Retinal pigment epithelial cell (primary cell): ENCODE data around the genes TM4SF20, SLC19A3, CCL20 and DNER.

- RRBS: no CpG with 5 or more reads among the region's 12 CpGs
Measured at GRCh38 chr2:227370619-227371333, 8.3 kb downstream of the TM4SF20 start.

GRCh38 chr2:227379057-227379666 lies at the start of gene TM4SF20:
Gene TM4SF20 (minus strand): TSS chr2:227379306.
- RRBS: no CpG with 5 or more reads among the region's 6 CpGs

- RRBS: no CpG with 5 or more reads among the region's 5 CpGs
Measured at GRCh38 chr2:227495397-227495737, 23.4 kb downstream of the AGFG1 start.

- RRBS: under 1% methylated on average over 6 of the region's 44 CpGs
Measured at GRCh38 chr2:227717538-227718683, at the start of gene SLC19A3. Gene SLC19A3 (minus strand): TSS chr2:227718028.

- RRBS: no CpG with 5 or more reads among the region's 10 CpGs
Measured at GRCh38 chr2:227813251-227814165, at the start of gene CCL20. Gene CCL20 (plus strand): TSS chr2:227813842.

GRCh38 chr2:229247828-229248573 lies 23.1 kb downstream of the PID1 start:
- RRBS: no CpG with 5 or more reads among the region's 4 CpGs

DNA sequence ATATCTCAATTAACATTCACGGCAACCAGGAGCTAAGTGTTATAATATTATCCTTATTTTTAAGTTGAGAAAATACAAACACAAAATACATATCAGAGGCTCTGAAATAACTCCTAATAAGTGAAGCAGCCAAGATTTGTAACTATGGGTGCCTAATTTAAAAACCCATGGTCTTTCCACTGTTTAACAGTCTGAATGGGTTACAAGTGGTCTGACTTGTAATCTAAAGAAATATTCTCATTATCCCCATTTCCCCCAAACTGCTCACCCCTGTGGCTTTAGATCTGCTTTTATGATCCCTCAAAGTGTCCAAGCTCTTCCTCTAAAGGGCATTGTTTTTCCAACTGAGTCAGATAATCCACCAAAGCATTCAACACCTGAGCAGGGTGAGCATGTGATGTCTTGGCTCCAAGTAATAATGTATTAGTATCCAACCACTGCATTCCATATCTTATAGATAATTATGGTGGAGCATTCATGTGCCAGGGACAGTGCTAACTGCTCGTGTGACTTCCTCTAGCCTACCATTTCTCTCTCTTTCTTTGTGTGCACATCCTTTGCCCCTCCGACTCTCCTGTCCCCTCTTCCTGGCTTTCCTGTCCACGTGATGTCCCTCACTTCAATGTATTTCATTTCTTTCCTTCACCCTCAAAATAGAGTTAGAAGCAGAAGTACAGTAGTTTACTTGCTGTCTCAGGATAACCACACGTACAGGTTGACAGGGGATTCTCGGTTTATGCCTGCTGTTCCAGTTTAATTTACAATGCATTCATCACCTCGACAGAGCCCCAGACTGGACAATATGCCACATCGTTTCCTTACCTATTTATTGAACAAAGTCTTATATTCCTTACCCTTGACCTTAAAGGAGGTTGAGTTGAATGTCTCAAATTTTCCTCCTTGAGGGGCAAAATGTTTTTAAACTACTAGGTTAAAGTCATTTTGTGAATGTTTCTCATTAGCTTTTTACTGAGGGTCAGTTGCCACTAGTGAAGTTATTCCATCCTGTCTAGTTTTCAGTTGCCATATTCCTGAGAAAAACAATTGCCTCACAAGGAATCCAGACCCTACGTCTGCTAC lies 13.9 kb downstream of the PID1 start:
- RRBS: no CpG with 5 or more reads among the region's 9 CpGs

DNA sequence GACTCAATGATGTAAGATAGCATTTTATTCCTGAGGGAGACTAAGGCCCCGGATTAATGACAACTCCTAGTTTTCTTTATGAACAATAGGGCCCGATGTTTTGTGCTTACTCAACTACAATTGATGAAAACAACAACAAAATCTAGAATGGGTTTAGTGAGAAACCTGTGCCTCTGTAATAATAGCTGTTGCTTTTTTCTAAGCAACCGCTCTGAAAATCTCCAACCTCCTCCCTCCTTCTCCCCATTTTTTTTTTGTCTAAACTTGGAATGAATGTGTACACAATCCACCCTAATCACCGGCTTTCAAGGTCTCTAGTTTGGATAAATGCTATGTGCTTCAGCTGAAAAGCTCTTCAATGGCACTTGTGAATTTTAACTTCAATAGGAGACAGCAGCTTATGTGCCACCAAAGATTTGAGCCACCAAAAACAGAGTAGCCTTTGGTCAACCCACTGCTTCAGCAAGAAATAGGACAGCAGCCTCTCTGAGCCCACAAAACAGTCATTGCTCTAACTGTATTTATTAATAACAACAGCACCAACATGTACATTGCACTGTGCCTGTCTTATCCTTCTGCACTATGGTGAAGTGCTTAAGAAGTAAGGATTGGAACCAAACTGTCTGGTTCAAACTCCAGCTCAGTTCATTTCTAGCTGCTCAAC lies 4.9 kb downstream of the PID1 start:
- RRBS: no CpG with 5 or more reads among the region's 4 CpGs

DNA sequence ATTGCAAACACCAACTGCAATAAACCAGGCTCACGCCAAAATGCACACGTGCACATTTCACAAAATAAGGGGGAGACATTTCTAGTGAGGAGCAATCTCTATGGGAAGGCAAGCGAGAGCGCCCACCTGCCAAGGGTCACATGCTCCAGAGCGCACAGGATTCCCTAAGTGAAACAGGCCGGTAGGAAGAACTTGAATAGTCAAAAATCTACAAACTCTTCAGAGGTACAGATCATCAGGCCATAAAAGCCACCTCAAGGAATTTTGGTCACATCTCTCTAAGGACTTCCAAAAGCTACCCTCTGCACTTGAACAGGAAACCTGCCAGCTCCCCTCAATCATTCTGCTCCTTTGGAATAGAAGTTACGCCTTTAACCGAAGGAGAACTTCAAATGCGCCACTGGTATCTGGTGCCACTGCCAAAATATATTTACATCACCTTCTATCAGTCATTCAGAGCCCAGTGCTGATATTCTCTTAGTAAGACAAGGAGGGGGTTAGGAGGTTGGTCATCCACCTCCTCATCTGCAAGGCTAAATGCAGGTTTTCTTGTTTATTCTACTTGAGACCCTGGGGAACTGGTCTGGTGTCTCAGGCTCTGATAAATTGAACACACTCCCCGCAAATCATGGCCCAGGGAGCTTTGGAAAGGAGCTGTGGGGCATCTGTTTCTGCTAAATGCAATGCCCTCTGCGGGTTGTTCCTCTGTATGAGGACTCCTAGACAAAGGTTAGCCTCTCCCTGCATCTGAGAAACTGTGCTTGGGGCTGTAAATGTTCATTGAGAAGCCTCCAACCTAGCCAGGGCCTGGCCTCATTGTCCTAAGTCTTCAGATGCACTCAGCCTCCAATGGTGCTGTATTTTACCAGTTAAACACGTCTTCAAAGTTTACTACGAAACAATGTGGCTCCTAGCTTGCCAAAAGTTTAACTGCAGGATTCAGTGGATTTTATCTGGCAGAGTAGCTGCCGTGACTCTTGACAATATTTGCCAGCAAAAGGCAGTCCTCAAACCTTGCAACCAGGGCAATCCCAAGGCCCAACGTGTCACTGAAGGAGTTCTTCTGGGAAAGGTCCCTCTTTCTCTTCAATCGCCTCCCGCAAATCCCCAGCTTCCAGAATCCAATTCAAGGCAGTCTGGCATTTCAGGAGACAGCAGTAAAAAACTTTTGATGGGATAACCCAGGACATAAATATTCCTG lies 1.4 kb downstream of the PID1 start:
- RRBS: no CpG with 5 or more reads among the region's 17 CpGs

DNA sequence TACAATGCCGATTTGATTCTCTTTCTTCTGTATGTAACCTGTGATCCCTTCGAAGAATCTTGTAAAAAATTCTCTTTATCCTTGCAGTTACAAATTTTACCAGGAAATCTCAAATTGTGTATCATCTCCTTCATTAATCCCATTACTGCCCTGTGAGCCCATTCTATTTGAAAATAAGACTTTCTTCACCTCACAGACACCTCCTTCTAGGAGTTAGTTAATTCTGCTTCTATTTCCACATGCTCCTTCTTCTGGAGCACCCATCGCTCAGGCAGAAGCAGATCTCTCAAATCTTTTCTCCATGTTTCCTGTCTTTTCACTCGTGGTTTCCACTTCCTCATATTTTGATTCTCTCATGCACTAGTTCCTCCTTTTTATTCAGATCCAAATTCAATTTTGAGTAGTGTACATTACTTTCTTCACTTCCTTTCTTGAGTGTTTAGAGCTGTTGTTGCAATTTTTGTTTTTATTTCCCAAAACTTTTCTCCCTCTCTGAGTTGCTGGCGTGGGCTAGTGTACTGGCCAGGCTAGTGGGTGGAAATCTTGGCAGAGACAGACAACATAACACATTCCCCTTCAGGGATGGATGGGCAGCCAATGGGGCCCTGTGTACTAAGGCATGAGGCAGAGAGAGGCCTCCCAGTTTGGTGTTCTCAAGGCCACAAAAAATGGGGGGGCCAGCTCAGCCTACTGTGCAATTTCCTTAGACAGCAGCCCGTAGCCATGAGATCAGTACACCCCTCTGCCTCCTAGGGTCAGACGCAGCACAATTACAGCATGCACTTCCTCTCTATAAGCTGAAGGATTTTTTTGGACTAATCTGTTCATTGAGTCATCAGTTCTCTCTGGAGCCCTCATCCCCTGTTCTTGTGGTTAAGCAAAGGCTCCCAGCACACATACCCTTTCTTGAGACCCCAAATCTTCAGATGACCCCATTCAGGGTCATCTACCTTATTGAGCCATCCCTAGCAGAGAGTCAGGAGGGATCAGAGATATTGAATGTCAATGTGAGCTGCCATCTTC lies 145.1 kb upstream of the PID1 start:
- RRBS: no CpG with 5 or more reads among the region's 7 CpGs

DNA sequence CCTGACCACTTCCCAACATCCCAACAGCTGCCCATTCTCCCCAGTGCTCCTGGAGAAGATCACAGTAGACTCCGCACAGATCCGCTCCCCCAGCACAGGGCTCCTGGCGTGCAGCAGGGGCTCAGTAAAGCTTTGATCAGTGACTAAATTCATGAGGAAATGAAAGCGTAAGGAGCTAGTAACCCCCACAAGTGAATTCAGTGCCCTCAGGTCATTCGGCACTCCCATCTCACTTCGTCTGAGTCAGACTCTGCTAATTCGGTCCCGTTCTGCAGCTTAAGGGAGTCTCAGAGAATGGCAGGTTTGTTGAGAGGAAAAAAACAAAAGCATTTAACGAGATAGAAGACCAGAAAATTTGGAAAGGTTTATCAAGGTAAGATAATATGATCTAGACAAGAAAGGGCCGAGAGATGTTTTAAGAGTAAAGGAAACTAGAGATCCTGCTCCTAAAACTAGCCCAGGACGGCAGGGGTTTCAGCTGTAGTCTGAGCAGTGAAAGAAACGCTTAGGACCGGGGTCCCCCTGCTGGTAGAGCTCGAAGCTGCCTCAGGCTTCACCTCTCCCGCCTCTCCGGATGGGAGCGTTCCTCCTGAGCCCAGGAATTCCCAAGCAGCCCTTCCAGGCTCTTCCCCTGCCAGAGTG lies 127.5 kb downstream of the DNER start:
- RRBS: 2% methylated on average over 4 of the region's 17 CpGs

GRCh38 chr2:229714096-229714839 lies at the start of gene DNER:
Gene DNER (minus strand): TSS chr2:229714555.
- RRBS: under 1% methylated on average over 40 of the region's 87 CpGs

GRCh38 chr2:229796514-229796987 lies 82.2 kb upstream of the DNER start:
- RRBS: no CpG with 5 or more reads among the region's 3 CpGs

DNA sequence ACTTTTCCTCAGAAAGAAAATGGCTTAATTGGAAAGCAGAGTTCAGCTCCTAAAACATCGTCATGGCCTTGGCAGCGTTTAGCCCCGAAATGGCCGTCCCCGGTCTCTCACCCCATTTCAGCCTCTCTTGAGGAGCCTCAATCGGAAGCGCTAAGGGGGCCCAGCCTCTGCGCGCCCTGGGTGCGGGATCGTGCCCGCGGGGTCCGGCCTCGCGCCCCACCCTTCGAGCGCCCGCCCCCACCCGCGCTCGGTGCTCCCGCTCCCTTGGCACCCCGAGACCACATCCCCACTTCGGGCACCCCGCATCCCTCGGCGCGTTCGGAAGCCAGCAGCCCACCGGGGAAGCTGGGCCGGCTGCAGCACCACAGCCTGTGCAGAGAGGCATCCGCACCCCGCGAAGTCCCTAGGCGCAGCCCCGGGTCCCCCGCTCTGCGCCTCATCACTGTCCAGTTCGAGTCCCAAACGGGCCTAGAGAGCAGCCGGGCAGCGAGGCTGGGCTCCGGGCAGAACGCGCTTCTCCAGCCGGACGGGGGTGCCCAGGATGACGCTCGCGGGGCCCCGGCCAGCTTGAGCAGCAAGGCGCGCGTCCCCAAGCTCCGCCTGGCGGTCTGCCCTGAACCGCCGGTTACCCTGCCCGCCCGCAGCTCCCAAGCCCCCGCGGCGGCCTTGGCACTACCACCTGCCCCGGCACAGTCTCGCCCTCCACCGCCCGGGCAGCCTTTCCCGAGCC lies 864 bp downstream of the SLC16A14 start:
- RRBS: 1% methylated on average over 40 of the region's 69 CpGs

DNA sequence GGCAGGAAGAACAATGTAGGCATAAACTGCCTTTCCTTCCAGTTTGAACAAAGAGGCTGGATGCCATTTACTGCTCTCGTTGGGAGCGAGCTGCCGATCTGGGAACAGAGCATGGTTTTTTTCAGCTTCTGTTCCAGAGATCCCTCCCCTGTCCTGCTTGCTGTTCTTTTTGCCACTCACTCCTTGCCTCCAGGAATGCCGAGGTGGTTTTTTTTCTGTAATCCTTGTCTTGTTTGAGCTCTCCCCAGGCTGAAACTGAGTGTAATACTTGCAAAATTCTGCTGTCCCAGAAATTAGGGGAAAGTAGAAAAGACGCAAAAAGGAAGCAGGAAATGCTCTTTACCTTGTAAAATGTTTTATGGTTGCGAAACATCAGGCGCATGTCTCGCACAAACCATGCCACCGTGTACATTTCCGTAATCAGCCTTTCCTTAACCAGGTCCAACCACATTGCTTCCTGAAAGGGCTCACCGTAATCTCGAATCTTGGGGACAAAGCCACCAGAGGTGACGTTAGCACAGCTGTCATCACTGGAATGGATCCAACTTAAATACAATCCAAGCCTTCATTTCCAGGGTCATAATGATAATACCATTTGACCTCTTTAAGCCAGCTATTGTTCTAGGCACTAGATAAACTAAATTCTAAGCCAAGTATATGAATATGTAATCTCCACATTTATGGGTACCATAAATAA lies 49.4 kb downstream of the SP110 start:
- RRBS: no CpG with 5 or more reads among the region's 13 CpGs

- RRBS: no CpG with 5 or more reads among the region's 4 CpGs
Measured at GRCh38 chr2:230185780-230186289, 33.9 kb downstream of the SP110 start.

GRCh38 chr2:230327421-230328090 lies 563 bp downstream of the SP140L start:
- RRBS: no CpG with 5 or more reads among the region's 4 CpGs

GRCh38 chr2:230341766-230342248 lies 14.8 kb downstream of the SP140L start:
- RRBS: no CpG with 5 or more reads among the region's 19 CpGs

GRCh38 chr2:230463895-230464346 lies 47.9 kb downstream of the SP100 start:
- RRBS: no CpG with 5 or more reads among the region's 4 CpGs